Endothelial cell (in vitro differentiated cells): ENCODE measurements around the genes ZMAT3, PIK3CA and ZNF639.

GRCh38 chr3:179017179-179017751 lies 54.3 kb downstream of the ZMAT3 start:
- PRO-cap = no peak

GRCh38 chr3:179071163-179072132 lies at the start of gene ZMAT3:
Gene ZMAT3, minus strand, starts transcription at chr3:179071809.
- PRO-cap = bidirectional peak, plus-strand start at chr3:179071494, minus-strand start at chr3:179071300; bidirectional peak, plus-strand start at chr3:179071887, minus-strand start at chr3:179071757

DNA sequence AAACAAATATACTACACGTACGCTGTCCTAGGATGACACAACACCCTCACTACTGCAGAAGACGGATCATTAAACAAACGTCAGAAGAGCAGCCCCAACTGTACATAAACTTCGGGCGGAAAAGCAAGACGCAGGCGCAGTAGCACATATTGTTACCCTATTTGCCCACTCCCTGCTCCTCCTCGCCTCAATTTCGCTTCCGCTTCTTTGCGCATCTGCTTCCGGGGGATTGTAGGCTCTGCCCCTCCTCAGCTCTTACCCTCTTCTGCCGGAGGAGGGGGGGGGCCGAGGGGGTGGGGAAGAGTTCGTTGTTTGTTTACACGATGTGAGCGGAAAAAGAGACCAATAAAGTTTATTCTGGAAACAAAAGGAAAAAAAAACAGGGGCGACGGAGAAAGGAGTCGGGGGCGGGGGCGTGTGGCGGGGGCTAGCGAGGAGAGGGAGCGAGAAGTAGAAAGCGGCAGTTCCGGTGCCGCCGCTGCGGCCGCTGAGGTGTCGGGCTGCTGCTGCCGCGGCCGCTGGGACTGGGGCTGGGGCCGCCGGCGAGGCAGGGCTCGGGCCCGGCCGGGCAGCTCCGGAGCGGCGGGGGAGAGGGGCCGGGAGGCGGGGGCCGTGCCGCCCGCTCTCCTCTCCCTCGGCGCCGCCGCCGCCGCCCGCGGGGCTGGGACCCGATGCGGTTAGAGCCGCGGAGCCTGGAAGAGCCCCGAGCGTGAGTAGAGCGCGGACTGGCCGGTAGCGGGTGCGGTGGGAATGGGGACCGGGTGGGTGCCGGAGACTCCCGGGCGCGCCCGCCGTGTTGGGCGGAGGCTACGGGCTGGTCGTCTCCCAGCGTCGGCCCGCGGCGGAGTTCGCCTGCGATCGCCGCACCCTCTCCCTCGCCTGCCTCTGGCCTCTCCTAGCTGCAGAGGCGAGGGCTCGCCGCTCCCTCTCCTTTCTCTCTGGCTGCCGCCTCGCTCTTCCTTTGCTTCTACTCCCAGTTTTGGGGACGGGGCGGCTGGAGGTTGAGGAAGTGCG lies at the start of gene PIK3CA:
Gene PIK3CA (plus strand): TSS at position 463 of the 1,014 bp plus-strand sequence.
- PRO-cap = bidirectional peak, plus-strand start at position 463 of the sequence, minus-strand start at position 106 of the sequence; bidirectional peak, plus-strand start at position 821 of the sequence, minus-strand start at position 897 of the sequence

GRCh38 chr3:179179945-179180784 lies 32.0 kb downstream of the PIK3CA start:
- PRO-cap = no peak

DNA sequence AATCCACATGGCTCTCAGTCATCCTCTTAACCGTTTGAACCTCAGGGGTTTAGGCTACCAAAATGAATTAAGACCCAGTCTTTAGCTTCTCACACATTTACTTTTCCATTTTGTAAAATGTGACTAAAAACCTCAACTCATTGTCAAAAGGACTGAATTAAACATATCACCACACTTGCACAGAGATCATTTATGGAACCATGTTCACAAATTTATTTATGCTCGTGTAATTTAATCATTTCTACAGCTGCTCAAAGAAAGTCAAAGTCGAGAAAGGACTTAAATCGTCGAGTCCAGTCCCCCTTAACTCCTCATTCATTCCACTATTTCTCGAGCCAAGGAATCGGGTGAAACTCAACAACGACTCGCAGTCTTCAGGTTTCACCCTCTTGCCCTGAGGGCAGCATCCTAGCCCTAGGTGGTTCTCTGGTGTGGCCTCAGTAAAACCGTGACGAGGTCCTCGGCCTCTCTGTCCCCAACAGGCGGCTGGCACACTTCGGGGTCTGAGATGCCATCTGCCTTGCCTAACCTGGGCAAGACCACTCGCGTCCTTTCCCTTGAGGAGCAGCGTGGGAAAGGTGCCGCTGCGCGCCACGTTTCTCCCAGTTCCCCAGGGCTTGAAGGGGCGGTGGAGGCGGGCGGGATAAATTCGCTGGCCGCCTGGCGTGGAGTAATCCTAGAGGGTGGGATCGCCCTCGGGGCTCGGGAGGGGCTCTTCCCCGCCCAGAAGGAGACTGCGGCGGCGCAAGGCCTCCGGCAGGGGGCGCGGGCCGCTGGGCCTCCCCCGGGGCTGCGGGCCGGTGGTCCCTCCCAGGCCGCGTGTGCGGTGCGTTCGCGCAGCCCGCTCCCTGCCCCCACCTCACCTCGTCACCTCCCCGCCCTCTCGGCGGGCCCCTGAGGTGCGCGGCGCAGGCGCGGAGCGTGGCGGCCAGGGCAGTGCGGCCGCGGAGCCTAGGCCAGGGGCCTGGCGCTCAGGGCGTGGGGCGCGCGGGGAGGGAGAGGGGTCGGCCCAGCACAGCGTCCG lies at the start of gene ZNF639:
Gene ZNF639 (plus strand): TSS at position 897 of the 1,024 bp plus-strand sequence.
- PRO-cap = bidirectional peak, plus-strand start at position 897 of the sequence, minus-strand start at position 690 of the sequence

GRCh38 chr3:179334467-179335117 lies 11.8 kb downstream of the ZNF639 start:
- PRO-cap = no peak

DNA sequence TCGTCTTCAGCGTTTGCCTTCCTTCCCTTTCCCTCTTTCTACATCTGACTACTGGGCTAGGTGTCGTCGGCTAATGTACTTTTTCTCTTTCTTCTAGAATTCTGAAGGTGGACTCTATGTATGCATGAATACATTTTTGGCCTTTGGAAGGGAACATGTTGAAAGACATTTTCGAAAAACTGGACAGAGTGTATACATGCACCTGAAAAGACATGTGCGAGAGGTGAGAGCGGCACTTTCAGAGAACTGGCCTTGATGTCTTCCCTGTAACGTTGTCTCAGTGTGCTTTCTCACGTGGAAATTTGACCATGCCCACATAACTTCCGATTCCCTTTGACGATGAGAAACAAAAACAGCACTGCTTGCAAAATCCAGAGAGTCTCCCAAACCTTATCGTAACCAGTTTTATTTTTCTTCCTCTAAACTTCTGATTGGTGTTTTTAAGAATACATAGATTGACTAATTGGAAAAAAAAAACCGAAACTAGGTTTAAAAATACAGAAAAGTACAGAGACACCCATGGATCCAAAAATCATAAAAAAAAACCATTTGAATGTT lies 29.0 kb downstream of the USP13 start:
- PRO-cap = no peak

DNA sequence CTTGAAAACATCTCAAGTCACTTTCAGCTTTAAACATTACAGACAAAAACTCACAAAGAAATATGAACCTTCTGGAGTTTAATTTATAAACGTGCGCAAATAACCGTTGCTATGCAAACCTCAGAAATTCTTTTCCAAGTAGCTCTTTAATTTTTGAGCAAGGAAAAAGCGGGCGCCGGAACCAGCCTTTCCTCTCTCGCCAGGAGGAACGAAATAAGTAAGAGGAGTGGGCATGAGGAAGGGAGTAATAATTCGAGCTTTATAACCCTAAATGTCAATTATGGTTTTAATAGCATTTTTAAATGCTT lies 530 bp downstream of the CCDC39 start:
- PRO-cap = bidirectional peak, plus-strand start at position 216 of the sequence, minus-strand start at position 215 of the sequence

DNA sequence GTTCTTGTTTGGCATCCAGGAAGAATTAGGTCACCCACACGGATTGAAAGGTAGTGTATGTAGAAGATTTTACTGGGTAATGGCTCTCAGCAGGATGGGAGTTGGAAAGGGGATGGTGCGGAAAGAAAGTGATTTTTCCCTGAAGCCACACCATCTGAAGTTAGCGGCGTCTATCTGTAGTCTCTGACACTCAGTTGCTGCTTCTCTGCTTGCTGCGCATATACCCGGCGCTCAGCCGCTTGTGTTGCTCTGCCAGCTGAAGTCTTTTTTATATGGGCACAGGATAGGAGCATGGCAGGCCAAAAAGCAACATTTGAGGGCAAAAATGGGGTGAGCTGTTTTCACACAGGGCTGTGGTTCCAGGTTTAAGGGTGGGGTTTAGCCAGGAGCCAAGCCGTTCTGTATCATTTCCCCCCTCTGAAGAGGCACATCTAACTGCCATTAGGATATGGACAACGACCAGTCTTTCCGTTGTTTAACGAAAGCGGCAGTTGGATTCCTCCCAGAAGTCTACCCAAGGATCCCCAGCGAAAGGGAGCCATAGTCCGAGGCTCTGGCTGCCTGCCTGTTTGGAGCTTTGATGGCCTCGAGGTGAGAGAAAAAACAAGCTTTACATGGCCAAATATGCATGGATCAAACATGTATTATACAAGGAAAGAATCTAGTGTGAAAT lies 44.1 kb upstream of the FXR1 start:
- PRO-cap = no peak

GRCh38 chr3:182165320-182165706 lies 453.6 kb downstream of the SOX2 start:
- PRO-cap = no peak

DNA sequence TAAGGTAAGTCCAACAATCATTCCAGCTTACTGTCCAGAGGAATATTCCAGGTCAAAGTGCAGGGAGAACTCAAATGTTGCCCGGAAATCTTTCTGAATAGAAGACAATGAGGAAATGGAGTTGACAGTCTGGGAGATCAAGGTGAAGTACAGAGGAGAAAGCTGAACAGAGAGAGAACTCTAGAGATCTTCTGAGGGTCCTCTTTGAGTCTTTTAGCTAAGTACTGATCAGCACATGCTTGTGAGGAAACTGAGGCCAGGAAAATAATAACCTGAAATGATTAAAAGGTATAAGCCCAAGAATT lies 207.5 kb upstream of the ATP11B start:
- PRO-cap = no peak

DNA sequence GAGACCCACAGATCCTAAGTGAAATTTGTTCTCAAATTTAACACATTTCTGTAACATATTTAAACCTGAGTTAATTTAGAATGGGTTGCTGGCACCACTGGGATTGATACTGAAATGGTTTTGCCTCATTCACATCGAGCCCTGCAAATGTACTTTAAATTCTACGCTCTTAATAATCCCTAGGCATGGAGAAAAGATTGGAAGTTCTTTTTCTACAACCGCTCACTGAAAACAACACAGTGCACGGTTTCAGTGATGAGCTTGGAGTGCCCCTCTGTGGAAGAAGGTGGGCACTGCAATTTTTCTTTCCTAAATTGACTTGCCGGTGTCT lies 109.9 kb upstream of the ATP11B start:
- PRO-cap = unidirectional peak, minus-strand start at position 236 of the sequence

DNA sequence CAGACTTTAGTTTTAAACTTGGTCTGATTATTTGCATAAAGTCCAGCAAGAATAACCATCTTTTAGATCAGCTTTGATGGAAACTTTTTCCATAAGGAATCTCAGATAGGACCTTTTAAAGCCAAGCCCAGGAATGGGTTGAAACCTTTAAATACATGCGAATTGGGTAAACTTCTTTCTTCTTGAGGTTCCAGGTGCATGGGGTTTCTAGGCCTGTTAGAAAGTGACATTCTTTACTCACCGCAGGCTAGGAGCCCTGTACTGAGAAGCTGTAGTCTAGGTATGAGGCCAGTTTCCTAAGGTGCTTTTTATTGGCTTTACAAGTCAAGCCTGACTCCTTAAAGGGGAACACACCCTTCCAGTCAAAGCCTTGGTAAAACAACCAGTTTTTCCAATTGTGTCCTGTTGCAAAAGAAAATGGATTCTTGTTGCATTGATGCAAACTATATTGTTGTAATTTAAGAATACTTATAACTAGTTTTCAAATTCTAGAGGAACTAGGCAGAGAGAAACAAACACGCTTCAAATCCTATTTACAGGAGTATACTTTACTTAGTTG lies 76.1 kb upstream of the ATP11B start:
- PRO-cap = no peak

- PRO-cap = no peak
Observed at GRCh38 chr3:182794977-182795879, 1.9 kb downstream of the ATP11B start.

- PRO-cap = no peak
Observed at GRCh38 chr3:182849332-182850069, 56.2 kb downstream of the ATP11B start.

GRCh38 chr3:182863928-182864326 lies 70.6 kb downstream of the ATP11B start:
- PRO-cap = no peak

DNA sequence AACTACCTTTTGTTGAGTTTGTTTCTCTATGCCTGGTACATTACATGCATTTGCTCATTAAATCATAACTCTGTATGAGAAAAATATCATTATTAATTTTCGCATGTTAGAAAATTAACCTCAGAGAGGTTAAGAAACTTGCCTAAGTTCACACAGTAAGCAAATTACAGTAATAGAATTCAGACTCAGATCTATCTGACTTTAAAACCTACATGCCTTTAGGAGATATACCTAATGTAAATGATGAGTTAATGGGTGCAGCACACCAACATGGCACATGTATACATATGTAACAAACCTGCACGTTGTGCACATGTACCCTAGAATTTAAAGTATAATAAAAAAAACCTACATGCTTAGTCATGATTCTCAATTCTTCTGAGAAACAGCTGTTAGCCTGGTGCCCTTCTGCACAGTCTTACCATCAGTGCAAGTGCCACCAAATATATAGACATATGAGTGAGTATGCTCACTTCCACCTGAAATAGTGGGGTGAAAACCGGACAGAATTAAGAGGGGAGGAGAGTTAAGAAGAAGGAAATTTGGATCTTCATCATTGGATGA lies 89.6 kb downstream of the DCUN1D1 start:
- PRO-cap = no peak

DNA sequence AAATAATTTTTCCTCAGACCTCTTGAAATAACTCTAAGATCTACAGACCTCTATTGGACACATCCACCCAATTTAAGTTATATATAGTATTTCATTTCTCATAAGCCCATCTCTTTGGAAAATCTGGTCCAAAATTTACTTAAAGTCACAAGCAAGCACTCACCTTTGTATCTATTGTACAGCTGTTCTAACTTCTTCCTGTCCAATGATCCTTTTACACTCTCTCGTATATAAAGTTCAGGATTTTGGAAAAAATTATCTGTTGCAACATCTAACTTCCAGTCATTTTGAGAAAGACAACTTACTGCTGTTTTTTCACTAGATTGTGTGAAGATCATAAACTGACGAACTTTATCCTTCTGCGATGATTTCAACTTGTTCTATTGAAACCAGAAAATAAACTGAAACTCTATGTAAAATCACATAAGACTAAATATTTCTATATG lies 14.9 kb downstream of the DCUN1D1 start:
- PRO-cap = no peak

GRCh38 chr3:182985782-182986298 lies 5.5 kb upstream of the DCUN1D1 start:
- PRO-cap = no peak

- PRO-cap = bidirectional peak, plus-strand start at chr3:183265385, minus-strand start at chr3:183265444
Observed at GRCh38 chr3:183264850-183265852, 12.1 kb downstream of the B3GNT5 start.